Myometrial cell (primary cell): ENCODE measurements around a stretch of chr22.

DNA sequence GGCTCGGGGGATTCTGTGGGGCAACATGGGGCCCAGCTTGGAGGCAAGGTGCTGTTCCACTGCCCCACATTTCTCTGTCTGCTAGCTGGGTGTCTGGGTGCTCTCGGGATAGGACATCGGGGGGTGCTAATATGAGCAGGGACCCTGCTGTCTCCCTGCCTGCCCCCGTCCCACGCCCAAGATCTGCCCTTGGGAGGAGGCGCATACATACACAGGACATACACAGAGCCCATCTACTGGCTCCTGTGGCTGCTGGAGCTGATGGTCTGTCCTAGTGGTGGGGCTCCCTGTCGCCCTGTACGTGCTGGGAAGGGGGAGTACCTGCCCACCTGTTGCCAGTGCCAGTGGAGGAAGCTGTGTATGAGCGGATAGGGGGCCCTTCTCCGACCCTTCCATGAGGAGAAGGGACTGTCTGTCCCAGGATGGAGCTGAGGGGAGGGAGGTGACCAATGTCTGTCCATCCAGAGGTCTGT is 1.1 kb downstream of the TBC1D10A start:
- RAMPAGE, long total RNA: no peak

DNA sequence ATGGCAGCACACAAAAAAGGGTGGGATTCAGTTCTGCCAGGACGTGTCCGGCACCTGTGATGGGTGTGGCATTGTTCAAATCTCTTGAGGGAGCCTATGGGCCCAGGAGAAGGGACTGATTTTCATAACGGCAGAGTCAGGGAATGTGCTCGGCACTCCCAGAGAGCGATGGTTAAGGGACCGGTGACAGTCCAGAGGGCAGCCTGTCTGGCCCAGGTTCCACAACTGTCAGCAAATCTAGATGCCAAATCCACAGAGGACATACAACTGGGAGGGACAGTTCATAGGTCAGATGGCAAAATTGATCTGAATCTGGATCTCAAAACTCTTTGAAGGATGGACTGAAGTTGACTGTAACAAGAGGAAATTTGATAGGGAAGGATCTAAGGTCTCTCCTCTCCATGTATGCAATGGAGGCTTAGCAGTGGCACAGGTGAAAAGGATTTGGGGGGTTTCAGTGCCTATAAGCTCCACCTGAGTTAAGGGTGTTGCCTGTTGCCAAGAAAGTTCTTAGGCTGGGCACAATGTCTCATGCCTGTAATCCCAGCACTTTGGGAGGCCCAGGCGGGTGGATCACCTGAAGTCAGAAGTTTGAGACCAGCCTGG is 7.6 kb downstream of the SEC14L2 start:
- RAMPAGE, long total RNA: no peak

- RAMPAGE, long total RNA: no peak
These were observed 856 bp upstream of the MTFP1 start for GRCh38 chr22:30424572-30425251.

DNA sequence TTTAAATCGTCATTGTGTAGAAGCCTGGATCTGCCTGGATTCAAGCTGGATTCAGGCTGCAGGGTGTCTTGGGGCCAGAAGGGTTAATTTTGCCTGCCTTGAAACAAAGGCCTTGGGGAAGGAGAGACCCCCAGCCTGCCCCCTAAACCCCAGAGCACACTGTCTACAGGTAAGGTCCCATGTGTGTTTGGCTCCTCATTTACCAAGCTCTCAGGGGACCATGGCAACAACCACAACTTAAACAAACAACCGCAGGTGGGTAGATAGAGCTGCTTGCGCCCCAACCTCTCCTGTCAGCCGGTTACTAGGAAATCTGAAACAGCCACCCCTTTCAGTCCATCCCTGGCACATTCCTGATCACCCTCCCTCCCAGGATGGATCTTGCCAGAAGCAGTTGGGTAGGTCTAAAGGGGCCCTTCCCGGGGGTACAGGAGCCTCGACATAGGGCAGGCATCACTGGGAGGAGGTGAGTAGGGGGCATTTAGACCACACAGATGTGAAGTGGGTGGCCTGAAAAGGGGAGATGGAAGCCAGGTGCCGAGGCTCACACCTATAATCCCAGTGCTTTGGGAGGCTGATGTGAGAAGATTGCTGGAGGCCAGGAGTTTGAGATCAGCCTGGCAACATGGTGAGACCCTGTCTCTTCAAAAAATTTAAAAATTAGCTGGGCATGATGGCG is 3.3 kb upstream of the SEC14L3 start:
- RAMPAGE, long total RNA: no peak

- RAMPAGE, long total RNA: no peak
These were observed 14.9 kb upstream of the SEC14L3 start for GRCh38 chr22:30486720-30487033.

GRCh38 chr22:30971014-30971783 is 2.6 kb upstream of the MORC2 start:
- RAMPAGE, long total RNA: no peak

- RAMPAGE, long total RNA: no peak
These were observed 7.2 kb upstream of the MORC2 start for GRCh38 chr22:30975392-30976511.

DNA sequence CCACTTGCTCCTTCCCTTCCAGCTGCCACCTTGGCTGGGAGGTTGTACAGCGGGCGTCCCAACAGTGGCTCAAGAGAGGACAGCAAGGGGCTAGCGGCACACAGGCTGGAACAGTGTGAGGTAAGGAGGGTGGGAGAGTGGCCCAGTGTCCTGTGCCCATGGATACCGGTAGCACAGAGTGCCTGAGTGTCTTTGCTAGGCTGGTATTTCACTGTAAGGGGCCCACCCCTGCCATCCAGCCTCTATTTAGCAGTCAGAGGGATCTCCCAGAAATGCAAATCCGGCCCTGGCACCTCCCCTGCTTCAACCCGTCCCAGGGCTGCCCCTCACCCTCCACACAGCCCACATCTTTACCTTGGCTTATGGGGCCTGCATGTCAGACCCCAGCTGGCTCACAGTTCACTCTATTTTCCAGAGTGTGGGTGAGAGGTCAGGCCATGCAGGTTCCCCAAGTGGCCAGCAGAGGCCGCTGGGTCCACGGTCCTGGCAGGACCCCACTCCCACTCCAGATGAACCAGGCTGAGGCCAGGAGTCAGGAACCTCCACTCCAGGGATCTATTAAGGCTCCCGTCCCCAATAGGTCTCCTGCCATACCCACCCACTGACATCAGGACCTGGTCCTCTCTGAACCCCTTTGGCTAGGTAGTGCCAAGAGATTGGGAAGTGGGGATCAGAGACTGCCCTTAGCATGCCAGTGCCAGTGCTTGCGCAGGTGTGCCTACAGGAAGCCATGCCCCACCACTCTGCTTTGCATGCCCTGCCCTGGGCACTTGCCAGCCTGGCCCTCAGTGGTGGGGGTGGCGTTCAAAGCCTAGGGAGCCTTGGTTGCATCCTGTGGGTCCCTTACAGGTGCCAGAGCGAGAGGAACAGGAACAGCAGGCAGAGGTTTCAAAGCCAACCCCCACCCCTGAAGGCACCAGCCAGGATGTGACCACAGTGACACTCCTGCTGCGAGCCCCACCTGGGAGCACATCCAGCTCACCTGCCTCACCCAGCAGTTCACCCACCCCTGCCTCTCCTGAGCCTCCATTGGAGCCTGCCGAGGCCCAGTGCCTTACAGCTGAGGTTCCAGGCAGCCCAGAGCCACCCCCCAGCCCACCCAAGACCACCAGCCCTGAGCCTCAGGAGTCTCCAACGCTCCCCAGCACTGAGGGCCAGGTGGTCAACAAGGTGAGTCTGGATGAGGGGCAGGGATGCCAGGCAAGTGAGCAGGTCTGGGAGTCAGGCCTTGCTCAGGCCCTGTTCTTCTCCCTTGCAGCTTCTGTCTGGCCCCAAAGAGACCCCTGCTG is 8.2 kb downstream of the SMTN start:
- RAMPAGE, long total RNA: no peak

DNA sequence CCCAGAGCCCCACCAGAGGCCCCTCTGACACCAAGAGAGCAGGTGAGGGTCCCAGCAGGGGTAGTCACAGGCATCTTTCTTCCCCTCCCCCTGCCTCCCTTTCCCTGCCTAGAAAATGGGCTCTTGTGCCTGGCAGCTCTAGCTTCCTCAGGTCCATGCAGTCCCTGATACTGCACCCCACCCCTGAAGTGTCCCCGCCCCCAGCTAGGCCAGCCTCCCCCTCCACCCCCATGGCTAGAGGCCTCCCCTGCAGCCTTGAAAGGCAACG is 9.0 kb downstream of the SMTN start:
- RAMPAGE, long total RNA: no peak

DNA sequence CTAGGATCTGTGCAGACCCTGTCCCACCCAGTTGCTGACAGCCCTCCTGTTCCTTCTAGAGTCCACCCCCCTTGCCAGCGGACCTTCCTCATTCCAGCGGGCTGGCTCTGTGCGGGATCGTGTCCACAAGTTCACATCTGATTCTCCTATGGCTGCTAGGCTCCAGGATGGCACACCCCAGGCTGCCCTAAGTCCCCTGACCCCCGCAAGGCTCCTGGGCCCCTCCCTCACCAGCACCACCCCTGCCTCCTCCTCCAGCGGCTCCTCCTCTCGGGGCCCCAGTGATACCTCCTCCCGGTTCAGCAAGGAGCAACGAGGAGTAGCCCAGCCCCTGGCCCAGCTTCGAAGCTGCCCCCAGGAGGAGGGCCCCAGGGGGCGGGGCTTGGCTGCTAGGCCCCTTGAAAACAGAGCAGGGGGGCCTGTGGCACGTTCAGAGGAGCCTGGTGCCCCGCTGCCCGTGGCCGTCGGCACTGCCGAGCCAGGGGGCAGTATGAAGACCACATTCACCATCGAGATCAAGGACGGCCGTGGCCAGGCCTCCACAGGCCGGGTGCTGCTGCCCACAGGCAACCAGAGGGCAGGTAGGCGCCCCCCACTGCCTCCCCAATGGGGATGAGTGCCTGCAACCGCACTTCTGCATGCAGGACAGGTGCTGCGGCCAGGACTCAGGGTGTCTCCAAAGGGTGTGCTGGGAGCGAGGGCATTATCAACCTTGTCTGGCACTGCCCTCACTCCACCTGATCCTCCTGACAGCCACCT is 10.0 kb downstream of the SMTN start:
- RAMPAGE, long total RNA: no peak

GRCh38 chr22:31118970-31119659 is 3.7 kb upstream of the INPP5J start:
- RAMPAGE, long total RNA: no peak

DNA sequence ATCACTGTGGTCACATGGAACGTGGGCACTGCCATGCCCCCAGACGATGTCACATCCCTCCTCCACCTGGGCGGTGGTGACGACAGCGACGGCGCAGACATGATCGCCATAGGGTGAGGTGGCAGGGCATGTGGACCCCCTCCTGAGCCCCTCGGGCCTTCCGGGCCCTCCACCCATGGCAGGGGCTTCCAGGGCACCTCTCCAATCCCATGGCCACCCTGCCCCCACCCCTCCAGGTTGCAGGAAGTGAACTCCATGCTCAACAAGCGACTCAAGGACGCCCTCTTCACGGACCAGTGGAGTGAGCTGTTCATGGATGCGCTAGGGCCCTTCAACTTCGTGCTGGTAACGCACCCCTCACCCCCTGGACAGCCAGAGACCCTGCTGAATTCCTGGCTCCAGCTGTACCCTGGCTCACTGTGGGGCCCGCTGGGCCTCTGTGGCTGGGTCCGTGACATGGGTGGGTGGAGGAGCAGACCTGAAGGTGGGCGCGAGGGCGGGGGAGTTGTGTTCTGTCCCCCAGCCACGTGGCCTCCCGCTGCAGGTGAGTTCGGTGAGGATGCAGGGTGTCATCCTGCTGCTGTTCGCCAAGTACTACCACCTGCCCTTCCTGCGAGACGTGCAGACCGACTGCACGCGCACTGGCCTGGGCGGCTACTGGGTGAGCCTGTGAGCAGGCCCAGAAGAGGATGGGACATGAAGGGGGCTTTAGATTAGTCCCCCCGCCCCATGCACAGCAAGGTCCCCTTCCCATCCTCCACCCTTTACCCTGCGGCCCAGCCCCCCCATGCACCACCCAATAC is 3.8 kb downstream of the INPP5J start:
- RAMPAGE, long total RNA: no peak

- RAMPAGE, long total RNA: no peak
These were observed 4.5 kb downstream of the INPP5J start for GRCh38 chr22:31127180-31127726.

DNA sequence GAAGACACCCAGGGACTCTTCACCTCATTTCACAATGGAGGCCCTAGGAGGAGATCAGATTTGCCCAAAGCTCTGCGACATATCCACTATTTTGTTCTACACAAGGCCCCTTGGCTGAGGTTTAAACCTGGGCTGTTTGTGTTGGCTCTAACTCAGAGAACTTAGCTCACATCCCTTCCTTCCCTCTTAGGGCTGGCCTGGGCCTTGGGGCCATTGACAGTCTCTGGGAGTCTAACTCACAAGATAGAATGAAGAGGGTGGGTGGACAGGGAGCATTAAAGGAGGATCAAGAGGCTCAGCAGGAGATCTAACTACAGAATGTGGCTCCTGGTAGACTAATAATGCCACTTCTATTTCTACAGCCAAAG is 8.2 kb upstream of the PLA2G3 start:
- RAMPAGE, long total RNA: no peak

- RAMPAGE, long total RNA: no peak
These were observed 570 bp upstream of the RNF185 start for GRCh38 chr22:31159426-31159798.

DNA sequence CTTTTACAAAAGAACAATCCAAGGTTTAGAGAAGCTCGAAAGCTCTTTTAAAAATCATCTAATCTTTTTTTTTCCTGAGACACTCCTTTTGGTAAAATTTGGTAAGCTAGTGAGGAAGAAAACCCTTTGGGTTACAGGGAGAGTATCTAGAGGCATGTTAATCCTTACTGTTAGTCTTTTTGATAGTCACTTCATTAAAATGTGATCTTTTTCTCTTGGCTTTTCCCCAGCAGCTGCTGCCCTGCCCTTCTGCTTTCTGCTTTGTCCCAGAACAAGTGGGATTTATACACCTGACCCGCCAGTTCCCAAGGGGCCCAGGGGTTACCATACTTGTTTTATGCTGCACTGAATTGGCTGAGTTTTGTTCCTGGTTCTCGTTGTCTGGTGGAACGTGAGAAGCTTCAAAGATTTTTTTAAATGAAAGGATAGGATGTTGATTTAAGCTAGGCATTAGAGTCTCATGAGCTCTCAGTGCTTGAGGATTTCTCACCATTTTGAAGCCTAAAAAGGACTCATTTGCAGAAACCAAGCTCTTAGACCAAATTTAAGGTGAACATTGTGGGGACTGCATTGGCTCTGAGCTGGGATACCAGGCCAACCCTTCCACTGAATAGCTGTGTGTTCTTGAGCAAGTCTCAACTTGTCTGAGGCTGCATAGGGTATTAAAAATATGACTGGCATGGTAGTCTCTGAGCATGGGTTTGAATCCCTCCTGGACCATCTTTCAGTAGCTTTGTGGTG is 6.5 kb downstream of the LIMK2 start:
- RAMPAGE, long total RNA: no peak

DNA sequence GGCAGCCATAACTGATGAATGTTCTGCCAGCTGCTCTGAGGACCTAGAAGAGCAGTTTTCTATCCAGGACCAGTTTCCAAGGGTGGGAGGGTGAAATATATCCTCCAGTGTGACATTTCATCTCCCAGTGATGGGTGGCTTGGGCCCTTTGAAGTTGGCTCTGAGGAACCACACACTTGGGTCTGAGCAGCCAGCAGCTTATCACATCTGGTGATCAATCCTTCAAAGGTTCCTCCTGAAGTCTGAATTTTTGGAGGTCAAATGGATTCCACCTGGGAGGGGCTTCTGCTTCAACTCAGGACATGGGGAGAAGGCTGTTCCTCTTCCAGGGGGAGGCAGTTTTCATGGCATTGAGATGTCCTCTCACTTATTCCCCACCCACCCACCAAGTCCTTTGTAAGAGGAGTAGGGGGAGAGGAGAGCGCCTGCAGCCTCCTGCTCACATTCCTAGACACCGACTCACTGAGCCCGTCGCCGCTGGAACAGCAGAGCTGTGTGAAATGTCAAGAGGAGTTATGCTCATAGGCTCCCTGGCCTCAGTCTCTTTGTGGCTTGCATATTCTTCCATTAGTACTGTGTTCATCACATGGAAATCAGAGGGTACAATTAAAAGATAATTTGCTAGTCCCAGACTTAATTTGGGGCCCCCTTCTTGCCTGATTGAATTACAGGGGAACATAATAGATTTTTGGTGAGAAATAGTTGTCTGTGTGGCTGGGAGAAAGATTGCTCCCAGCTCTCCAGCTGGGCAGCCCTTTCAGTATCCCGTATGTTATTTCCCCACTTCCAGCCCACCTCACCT is 31.8 kb downstream of the LIMK2 start:
- RAMPAGE, long total RNA: no peak

DNA sequence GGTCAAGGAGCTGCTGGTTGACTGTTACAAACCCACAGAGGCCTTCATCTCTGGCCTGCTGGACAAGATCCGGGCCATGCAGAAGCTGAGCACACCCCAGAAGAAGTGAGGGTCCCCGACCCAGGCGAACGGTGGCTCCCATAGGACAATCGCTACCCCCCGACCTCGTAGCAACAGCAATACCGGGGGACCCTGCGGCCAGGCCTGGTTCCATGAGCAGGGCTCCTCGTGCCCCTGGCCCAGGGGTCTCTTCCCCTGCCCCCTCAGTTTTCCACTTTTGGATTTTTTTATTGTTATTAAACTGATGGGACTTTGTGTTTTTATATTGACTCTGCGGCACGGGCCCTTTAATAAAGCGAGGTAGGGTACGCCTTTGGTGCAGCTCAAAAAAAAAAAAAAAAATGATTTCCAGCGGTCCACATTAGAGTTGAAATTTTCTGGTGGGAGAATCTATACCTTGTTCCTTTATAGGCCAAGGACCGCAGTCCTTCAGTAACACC is 15.2 kb downstream of the PIK3IP1 start:
- RAMPAGE, long total RNA: no peak

- RAMPAGE, long total RNA: no peak
These were observed 21.0 kb upstream of the PIK3IP1 start for GRCh38 chr22:31313152-31313824.

GRCh38 chr22:31332761-31333128 is 13.4 kb downstream of the PATZ1 start:
- RAMPAGE, long total RNA: no peak